HL-60 (cell line): ENCODE data around the gene SCNN1A.

- RRBS: no CpG with 5 or more reads among the region's 14 CpGs
Measured at GRCh38 chr12:6058382-6058941, 66.0 kb downstream of the VWF start.

GRCh38 chr12:6069213-6069958 is 55.1 kb downstream of the VWF start:
- RRBS: 9% methylated on average over 2 of the region's 9 CpGs

- RRBS: no CpG with 5 or more reads among the region's 11 CpGs
Measured at GRCh38 chr12:6142668-6143126, 18.2 kb upstream of the VWF start.

DNA sequence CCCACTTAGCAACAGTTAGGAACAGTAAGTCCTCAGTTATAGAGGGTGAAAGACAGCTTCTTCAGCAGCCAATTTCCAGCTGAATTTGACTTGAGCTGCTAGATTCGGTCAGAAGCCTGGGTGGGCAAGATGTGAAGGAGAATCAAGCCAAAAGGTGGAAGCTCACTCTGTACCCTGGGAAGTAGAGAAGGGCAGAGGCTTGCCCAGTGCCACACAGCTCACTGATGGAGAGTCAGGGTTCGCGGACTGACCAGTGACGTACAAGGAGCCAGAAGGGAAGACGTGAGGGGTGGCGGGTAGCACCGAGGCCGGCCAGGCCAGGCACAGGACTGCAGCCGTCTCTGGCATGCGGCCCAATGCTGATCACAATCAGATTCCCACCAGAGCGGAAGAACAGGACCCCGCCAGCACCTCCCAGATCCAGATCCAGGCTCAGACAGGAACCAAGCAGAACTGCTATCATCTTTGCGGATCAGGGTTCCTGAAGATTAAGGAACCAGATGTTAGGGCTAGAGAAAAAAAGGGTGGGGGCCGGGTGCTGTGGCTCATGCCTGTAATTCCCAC is 30.5 kb upstream of the VWF start:
- RRBS: no CpG with 5 or more reads among the region's 14 CpGs

GRCh38 chr12:6179027-6179907 is 20.9 kb upstream of the CD9 start:
- RRBS: no CpG with 5 or more reads among the region's 13 CpGs

DNA sequence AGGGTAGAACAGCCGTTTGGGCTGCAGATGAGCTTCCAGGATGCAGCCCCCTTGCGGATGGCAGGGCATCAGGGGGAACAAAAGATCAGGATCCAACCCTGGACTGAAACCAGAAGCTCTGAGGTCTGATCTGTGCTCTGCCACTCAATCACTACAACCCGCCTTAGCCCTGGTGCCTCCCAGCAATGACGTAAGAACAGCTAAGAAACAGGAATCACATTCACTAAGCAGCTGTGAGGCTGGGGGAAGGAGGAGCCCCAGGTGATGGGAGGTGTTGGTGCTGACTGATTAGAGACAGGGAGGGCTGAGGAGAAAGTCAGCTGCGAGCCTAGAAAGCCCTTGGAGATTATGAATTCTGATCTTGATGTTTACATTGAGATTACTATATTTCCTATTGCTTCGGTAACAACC is 6.3 kb upstream of the CD9 start:
- RRBS: no CpG with 5 or more reads among the region's 6 CpGs

- RRBS: no CpG with 5 or more reads among the region's 11 CpGs
Measured at GRCh38 chr12:6202362-6203413, 2.5 kb downstream of the CD9 start.

GRCh38 chr12:6231519-6231850 is 31.3 kb downstream of the CD9 start:
- RRBS: no CpG with 5 or more reads among the region's 1 CpG

DNA sequence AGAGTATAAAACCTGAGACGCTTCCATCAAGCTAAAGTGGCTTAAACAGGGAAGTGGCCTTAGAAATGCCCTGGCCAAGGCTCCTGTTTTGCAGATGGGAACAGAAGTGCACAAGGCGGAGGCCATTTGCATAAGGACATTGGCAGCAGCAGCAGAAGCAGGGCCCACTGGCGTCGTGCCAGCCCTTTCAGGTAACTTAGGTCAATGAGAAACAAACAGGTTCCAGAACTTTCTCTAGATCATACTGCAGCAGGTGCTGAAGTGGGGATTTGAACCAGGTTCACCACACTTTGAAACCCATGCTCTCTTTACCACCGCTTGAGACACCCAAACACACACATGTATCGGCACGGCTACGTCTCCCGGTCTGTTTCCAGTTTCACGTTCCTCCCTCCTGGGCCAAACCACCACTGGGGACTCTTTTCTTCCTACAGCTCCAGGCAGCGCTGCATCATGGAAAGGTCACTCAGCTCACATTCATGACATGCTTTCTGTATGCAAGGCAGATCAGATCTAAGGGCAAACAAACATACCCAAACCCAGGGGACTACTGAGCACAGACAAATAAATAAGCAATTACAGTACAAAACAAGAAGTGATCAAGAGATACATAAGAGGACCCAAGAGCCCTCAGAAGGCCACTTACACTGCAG is 45.9 kb upstream of the PLEKHG6 start:
- RRBS: no CpG with 5 or more reads among the region's 11 CpGs

DNA sequence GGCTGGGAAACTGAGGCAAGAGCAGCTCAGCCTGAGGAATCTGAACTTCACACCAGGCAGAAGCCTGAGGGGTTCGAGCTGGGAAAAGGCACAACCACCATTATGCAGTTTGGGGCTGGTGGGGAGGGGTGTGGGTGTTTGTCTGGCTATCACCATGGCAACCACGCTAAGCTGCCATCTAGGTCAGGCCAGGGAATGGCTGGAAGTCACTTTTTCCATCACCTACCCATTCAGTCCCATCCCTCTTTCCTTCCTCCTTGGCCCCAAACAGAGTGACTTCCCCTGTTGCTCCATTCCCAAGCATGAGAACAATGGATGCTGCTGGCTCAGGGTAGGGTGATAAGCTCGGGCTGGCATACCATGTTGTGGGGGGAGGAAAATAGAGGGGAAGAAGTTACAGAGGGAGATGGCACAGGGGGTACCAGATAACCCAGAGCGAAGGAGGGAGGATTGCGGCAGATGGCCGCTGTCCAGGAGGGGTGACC is 36.5 kb upstream of the PLEKHG6 start:
- RRBS: no CpG with 5 or more reads among the region's 6 CpGs

- RRBS: no CpG with 5 or more reads among the region's 4 CpGs
Measured at GRCh38 chr12:6294038-6294484, 16.4 kb upstream of the PLEKHG6 start.

DNA sequence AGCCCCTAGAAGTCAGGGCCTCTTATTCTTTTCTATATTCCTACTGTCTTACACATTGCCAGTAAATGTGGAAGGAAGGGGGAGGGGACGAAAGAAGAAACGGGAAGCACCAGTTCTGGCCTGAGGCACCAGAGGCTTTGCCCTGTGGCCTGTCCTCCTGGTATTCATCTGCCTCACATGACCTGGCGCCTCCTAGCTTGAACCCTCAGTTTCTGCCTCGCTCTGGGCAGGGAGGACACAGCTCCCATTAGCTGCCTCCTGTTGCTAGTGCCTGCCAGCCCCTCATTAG is 3.0 kb upstream of the PLEKHG6 start:
- RRBS: no CpG with 5 or more reads among the region's 4 CpGs

GRCh38 chr12:6312402-6313476 is 2.3 kb downstream of the PLEKHG6 start:
- RRBS: no CpG with 5 or more reads among the region's 15 CpGs

- RRBS: no CpG with 5 or more reads among the region's 8 CpGs
Measured at GRCh38 chr12:6324402-6324828, 13.9 kb downstream of the PLEKHG6 start.

- RRBS: no CpG with 5 or more reads among the region's 8 CpGs
Measured at GRCh38 chr12:6338915-6339726, 2.8 kb downstream of the TNFRSF1A start.

GRCh38 chr12:6374285-6374819 is 1.0 kb downstream of the SCNN1A start:
- RRBS: no CpG with 5 or more reads among the region's 23 CpGs

- RRBS: no CpG with 5 or more reads among the region's 22 CpGs
Measured at GRCh38 chr12:6374820-6375933, at the start of gene SCNN1A. SCNN1A (minus strand) TSS chr12:6375563.

GRCh38 chr12:6426790-6427826 is 17.6 kb upstream of the CD27 start:
- RRBS: no CpG with 5 or more reads among the region's 15 CpGs

- RRBS: no CpG with 5 or more reads among the region's 15 CpGs
Measured at GRCh38 chr12:6492760-6493130, 317 bp downstream of the MRPL51 start.

DNA sequence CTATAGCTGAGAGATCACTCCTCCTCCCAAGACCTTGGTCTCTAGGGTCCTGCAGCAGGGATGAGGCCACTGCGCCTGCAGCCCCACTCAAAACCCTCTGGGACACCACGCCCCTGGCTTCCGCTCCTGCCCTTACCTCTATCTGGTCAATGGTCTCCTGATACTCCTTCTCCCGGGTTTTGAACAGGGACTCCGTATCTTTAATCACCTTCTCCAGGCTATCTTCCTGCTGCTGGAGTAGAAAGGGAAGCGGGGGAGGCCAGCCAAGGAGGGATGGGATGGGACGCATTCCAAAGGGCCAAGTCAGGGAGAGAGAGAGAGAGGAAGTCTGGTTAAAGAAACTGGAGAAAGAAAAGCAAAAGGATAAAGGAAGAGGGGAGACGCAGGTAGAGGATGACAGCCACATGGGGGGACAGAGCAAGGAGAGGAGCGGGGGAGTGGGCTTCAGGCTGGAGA is 7.9 kb downstream of the IFFO1 start:
- RRBS: no CpG with 5 or more reads among the region's 9 CpGs